HTR-8/SVneo (cell line): ENCODE measurements around a stretch of chr22.

DNA sequence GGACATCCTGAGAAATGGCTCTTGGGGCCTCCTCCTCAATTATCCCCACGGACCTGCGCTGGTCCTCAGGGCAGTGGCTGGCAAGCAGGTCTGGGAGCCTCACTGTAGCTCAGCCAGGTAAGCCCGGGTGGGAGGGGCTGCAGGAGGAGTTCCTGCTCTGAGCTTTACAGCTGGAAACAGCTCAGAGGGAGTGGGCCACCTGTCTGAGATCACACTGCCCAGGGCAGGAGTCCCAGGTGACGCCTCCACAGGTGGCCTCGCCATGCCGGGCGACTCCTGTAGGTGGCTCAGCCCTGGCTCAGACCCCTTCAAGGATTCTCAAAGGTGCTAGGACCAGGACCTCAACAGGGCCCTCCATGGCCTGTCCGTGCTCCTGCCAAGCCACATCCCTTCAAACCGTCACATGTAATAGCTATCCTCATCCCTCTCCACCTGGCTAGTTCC lies 3.7 kb upstream of the TSSK2 start:
- RRBS: 0% methylated on average over 1 of the region's 9 CpGs

DNA sequence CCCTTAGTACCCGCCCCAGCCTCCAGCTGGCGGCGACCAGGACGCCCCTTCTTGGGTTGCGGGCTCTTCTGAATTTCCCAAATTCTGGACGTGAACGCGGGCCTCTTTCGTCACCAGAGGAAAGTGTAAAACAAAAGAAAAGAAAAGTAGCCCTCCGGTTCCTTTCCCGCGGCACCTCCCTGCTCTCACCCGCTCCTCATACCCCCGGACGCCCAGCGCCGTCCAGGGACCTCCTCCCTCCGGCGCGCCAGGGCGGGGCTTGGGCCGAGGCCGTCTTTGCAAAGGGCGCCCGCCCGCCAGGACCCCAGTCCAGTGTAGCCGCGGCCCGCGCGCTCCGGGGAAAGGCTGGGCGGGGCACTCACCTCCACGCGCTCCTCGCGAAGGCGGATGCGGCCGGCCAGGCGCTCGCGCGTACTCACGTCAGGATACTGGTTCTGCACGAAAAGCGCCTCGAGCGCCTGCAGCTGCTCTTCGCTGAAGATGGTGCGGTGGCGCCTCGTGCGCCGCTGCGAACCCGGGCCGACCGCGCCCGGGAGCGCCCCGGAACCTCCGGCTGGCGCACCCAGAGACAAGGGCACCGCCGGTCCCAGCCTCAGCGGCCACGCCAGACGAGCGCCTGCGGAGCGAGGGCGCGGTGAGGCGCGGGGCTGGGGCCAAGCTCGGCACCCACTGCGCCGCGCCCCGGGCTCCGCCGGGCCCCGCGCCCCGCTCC lies 635 bp downstream of the GSC2 start:
- RRBS: 11% methylated on average over 54 of the region's 87 CpGs

GRCh38 chr22:19197484-19198491 lies 19.3 kb upstream of the SLC25A1 start:
- RRBS: no CpG with 5 or more reads among the region's 11 CpGs

- RRBS: no CpG with 5 or more reads among the region's 13 CpGs
Measured at GRCh38 chr22:19359701-19360935, 68.6 kb upstream of the CLTCL1 start.

- RRBS: no CpG with 5 or more reads among the region's 13 CpGs
Measured at GRCh38 chr22:19430371-19430974, 1.1 kb downstream of the HIRA start.

GRCh38 chr22:19446822-19447328 lies 636 bp downstream of the C22orf39 start:
- RRBS: 6% methylated on average over 7 of the region's 18 CpGs

DNA sequence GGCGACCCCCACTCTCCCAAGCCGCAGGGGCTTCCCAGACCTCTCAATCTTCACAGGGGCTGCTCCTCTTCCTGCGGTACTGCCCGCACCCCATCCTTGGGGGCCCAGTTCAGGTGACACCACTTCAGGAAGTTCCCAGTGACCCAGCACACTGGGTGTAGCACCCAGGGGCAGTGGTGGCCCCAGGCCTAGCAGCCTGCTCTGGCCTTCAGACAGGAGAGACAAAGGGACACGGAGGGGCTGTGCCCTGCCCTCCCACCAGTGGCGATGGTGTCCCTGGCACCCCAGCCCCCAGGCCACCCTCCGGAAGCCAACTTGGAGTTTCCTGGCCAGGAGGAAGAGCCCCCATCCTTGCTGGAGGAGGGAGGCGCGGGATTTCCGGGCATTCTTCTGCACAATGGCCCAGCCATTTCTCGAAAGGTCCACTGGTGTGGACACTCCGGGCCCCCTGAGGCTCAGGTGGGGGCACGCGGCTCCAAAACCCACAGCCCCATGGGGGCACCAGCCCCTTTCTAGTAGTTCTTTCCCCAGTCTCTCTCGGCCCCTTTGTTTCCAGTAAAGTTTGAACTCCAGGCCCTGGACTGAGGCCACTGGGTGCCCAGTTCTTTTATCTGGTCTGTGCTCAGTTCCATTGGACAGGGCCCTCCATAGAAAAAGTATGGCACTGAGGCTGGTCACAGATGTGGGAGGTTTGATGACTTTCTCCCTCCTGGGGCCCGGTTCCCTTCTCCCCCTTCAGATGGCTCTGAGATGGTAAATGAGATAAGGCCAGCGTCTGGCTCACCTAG lies 1.1 kb upstream of the CLDN5 start:
- RRBS: 95% methylated on average over 6 of the region's 17 CpGs

DNA sequence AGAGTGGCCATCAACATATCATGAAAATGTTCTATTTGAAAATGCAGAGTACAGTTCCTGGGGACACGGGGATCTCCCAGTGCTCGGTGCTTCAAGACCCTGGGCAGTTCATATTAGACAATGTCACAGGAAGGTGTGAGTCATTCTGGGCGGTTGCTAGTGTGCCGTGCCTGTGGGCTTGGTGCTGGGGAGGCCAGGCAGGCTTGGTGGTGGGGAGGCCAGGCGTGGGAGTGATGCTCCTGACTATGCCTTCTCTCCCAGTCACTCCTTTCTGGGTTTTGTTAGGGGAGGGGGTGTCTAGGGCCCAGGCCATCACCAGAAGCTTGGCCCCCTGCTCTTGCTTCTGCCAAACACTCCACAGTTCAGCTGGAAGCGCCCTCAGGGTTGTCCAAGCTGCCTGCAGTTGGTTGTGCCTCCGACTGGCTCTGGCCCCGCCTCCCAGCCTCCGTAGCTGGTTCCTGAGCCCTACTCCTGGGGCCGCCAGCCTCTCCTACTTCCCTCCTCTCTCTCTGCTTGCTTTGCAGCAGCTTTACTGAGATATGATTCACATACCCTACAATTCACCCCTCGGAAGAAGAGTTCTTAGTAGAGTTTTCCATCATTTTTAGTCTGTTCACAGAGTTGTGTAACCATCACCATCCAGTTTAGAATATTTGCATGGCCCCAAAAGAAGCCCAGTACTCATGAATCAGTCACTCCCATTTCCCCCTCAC lies 52.8 kb upstream of the CLDN5 start:
- RRBS: no CpG with 5 or more reads among the region's 11 CpGs

- RRBS: no CpG with 5 or more reads among the region's 7 CpGs
Measured at GRCh38 chr22:19619317-19619851, 94.9 kb upstream of the SEPTIN5 start.

- RRBS: 97% methylated on average over 39 of the region's 62 CpGs
Measured at GRCh38 chr22:19766833-19767581, 6.4 kb downstream of the TBX1 start.

DNA sequence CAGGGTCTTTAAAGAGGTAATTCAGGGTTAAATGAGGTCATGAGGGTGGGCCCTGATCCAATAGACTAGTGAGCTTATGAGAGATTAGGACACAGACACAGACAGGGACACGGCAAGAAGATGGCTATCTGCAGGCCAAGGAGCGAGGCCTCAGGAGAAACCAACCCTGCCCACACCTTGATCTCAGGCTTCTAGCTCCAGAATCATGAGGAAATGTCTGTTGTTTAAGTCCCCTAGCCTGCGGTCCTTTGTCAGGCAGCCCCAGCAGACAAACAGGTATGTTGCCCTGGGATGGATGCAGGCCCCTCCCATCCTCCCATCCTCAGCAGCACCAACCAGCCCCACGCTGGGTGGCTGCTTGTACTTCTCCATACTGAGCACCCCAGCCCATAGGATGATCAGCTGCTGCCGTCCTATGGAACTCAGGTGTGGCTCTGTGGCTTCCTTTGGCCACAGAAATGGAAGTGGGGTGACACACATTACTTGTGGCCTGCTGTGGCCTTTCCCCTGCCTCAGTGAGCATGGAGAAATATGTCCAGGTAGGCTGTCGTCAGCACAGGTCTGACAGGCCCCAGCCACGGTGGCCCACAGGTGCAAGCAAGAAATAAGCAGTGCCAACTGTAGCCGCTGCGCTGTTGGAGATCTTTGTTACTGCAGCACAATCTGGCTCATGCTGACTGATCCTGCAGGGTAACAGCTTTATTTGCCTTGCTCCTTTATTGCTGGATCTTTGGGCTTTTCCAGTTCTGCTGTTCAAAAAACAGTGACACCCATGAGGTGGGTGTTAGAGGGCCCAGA lies 7.8 kb downstream of the GNB1L start:
- RRBS: no CpG with 5 or more reads among the region's 9 CpGs

GRCh38 chr22:19853074-19853973 lies 1.4 kb downstream of the GNB1L start:
- RRBS: no CpG with 5 or more reads among the region's 11 CpGs

- RRBS: no CpG with 5 or more reads among the region's 27 CpGs
Measured at GRCh38 chr22:19880849-19881675, 26.4 kb upstream of the GNB1L start.

- RRBS: no CpG with 5 or more reads among the region's 19 CpGs
Measured at GRCh38 chr22:19930841-19931609, 10.5 kb upstream of the COMT start.

- RRBS: 95% methylated on average over 3 of the region's 15 CpGs
Measured at GRCh38 chr22:19988731-19989465, 27.7 kb downstream of the ARVCF start.

DNA sequence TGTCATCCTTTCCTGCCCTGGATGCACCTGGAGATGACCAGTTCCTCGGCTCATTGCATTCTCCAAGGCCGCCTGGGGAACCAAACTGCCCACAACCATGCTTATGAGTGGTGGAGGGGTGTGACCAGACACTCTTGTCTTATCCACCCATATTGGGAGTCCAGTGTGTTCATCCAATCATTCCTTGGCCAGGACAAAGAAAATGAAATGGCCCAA lies 1.2 kb upstream of the ARVCF start:
- RRBS: no CpG with 5 or more reads among the region's 2 CpGs

- RRBS: 90% methylated on average over 5 of the region's 13 CpGs
Measured at GRCh38 chr22:20062909-20063378, 17.1 kb upstream of the DGCR8 start.

GRCh38 chr22:20091143-20092097 lies 11.4 kb downstream of the DGCR8 start:
- RRBS: no CpG with 5 or more reads among the region's 22 CpGs

DNA sequence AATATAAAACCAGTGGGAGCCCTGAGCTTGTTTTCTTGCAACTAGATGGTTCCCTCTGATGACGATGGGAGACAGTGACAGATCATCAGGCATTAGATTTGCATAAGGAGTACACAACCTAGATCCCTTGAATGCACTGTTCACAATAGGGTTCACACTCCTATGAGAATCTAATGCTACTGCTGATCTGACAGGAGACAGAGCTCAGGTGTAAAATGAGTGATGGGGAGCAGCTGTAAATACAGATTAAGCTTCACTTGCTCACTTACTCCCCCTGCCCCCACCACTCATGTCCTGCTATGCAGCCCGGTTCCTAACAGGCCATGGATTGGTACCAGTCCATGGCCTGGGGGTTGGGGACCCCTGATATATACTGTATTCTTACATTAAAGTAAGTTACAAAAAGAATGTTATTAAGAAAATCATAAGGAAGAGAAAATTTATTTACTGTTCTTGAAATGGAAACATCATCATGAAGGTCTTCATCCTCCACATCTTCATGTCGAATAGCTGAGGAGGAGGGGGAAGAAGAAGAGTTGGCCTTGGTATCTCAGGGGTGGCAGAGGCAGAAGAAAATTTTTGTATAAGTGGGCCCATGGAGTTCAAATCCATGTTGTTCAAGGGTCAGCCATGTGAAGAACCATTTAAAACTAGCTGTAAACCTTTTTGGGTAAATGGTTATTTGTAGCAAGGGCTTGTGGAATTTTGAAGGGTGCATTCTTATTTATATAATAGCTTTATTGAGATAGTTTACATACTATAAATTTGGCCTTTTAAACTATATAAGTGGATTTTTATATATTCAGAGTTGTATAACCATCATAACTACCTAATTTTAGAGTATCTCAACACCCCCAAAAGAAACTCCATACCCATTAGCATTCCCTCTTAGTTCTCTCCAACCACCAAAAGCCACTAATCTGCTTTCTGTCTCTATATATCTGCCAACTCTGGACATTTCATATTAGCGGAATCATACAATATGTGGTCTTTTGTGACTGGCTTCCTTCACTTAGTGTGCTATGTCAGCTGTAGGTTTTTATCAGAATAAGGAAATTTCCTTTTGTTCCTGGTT lies 16.1 kb downstream of the DGCR8 start:
- RRBS: no CpG with 5 or more reads among the region's 4 CpGs

- RRBS: 96% methylated on average over 3 of the region's 11 CpGs
Measured at GRCh38 chr22:20107193-20107973, 8.5 kb upstream of the RANBP1 start.